ENCODE data around the gene PRKN.

DNA sequence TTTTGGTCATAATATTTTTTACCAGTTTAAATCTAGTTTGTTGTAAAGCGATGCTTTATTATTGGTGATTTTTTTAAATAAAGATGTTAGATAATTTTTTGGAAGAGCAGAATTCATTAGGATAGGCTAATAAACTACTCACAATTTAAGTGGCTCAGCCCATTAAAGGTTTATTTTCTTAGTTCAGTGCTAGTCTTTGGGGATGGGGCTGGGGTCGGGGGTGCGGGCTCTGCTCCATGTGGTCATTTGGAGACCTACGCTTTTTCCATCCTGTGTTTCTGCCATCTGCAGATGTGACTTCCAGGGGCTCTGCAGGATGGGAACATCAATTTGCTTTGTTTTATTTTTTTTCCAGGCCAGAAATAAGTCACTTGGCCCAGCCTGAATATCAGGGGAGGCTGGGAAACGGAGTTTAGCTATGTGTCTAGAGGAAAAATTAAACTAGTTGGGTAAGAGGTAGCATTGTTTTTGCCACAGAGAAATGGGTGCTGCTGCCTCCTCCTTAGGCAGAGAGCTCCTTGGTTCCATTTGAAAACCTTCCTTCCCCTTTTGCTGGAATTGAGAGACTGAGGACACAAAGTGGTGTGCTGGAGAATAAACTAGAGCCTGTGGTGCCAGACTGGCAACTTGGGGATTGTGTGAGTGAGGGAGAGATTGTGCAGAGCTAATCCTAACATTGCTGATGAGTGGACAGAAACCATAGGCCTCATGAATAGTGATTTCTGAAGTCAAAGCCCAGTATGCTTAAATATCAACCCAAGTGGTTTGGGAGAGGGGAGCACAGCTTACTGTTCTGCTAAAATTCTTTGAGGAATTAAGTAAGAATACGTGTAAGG, 68.9 kb downstream of the IGF2R start:
- RRBS: no CpG with 5 or more reads among the region's 6 CpGs

- RRBS: no CpG with 5 or more reads among the region's 11 CpGs
Measured at GRCh38 chr6:160055490-160056282, 65.9 kb upstream of the SLC22A1 start.

- RRBS: no CpG with 5 or more reads among the region's 7 CpGs
Measured at GRCh38 chr6:160085671-160086108, 35.9 kb upstream of the SLC22A1 start.

GRCh38 chr6:160102765-160104036, 18.4 kb upstream of the SLC22A1 start:
- RRBS: no CpG with 5 or more reads among the region's 30 CpGs

DNA sequence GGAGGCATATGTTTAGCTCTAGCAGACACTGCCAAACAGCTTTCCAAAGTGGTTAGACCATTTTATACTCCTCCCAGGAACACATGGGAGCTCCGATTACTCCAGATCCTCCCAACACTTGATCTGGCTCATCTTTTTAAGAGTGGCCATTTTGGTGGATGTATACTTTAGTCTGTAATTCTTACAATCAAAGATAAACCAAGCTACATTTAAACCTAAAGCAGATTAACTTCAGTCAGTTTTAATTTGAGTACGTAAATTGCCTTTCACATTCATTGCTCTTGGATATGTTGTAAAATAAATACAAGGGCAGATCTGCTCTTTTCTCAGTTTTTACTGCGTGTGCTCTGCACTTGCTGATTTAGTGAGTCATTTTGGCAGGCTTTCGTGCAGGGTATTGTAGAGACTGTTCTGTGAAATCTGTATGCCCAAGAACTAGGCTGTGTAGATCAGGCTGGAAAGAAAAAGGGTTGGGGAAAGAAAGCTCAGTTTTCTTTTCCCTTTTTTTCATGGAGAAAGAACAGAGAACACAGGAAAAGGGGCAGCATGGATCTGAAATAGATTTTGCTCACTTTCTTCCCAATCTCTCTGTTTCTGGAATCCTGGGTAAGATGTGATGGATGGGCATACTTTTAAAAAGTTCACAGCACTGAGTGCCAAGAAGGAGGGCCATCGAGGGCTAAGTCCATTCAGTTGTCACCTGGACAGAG, 19.7 kb downstream of the SLC22A1 start:
- RRBS: no CpG with 5 or more reads among the region's 5 CpGs

DNA sequence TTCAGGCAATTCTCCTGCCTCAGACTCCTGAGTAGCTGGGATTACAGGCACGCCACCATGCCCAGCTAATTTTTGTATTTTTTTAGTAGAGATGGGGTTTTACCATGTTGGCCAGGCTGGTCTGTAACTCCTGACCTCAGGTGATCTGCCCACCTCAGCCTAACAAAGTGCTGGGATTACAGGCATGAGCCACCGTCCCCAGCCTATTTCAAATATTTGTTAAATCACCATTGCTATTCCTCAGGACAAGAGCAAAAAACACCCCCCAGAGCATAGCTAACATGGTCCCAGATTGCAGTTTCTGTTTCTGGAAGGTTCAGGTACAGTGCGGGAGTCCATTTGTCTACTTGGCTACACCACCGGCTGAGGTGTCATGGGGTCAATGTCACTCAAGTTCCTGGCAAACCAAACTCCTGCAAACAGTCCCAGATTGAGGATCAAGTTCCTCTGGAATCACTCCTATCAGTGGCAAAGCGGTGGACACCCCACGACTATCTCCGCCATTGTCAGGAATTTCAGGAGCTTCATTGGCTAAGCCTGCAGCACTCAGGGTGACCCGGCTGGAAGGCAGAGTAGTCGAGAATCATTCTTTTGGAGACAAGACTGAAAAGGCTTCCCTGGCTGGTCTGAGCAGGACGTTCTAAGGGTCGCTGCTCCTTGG, 41.7 kb downstream of the SLC22A1 start:
- RRBS: no CpG with 5 or more reads among the region's 11 CpGs

GRCh38 chr6:160301269-160301603, 42.6 kb upstream of the SLC22A2 start:
- RRBS: no CpG with 5 or more reads among the region's 4 CpGs

DNA sequence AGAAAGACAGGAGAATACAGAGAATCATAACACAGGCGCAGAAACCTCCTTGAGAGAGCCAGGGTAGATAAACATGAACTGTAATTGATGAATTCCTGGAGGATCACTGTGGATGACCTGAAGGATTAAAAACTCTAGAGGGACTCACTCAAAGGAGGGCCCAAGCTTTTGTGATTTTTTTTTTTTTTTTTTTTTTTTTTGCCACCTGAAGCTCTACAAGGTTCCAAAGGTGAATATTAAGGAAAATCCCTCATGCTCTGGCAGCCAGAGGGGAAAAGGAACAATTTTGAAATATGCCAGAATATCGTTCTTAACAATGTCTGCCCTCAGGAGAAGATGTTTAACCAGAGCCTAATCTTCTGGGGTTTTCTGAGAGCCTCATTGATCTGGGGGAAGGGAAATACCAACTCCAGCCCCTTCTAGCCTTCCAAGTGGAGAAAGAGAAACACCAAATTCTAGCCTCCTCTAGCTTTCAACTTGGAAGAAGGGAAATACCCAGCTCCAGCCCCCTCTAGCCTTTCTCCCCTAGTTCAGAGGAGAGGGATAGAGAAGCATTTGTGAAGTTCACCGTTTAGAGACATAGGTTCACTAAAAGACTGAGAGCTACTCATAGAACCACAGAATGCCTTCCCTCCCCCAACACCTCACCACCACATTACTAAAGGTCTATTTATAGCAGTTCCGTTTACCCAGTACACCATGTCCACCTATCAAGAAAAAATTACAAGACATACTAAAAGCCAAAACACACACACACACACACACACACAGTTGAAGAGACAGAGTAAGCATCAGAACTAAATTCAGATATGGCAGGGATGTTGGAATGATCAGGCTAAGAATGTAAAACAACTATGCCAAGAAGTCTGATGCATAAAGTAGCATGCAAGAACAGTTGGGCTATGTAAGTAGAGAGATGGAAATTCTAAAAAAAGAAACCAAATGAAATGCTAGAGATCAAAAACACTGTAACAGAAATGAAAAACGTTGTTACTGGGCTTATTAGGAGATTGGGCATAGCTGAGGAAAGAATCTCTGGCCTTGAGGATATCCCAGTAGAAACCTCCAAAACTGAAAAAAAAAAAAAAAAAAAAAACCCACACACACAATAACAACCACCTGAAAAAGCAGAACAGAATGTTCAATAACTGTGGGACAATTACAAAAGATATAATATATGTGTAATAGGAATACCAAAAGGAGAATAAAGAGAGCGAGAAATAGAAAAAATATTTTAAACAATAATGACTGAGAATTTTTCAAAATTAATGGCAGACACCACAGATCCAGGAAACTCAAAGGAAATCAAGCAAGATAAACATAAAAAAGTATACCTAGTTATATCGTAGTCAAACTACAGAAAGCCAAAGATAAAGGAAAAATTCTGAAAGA, 52.2 kb downstream of the SLC22A3 start:
- RRBS: no CpG with 5 or more reads among the region's 7 CpGs

- RRBS: no CpG with 5 or more reads among the region's 2 CpGs
Measured at GRCh38 chr6:160919569-160920273, 71.8 kb upstream of the MAP3K4 start.

GRCh38 chr6:160926690-160927069, 64.9 kb upstream of the MAP3K4 start:
- RRBS: no CpG with 5 or more reads among the region's 9 CpGs

DNA sequence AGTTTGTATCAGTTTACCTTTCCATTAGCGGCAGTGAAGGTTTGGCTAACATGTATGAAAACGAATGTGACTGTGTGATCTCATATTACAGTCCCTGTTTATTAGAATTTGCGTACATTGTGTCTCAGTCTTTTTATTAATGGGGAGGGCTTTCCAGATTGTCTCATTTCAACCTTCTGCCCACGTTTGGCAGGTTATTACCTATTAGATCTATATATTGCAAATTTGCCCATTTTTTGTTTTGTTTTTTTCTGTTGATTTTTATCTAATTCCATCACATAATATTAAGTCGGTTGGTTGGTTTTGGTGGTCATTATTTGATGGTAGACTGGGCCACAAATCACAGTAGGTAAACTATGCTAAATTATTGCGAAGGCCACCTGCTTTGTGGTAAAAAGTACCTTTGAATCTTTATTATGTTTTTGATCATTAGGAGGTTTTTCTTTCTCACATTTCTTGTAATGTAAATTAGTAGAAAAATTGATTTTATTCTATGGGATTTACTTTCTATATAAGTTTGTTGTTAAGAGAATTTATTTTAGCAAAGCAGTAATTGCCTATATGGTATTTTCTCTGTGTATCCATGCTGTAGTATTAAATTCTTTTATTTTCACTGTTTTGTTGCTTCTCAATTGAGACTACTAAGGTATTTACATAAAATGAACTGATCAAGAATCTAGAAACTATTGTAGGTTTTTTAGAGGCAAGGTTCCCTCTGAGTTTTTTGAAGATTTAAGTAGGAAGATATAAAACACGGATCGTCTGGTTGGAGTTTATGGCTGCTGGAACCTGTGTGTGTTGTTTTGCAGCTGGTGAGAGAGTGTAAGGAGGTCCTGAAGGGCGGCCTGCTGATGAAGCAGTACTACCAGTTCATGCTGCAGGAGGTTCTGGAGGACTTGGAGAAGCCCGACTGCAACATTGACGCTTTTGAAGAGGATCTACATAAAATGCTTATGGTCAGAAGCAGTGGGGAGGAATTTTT, 81.4 kb downstream of the MAP3K4 start:
- RRBS: no CpG with 5 or more reads among the region's 11 CpGs

DNA sequence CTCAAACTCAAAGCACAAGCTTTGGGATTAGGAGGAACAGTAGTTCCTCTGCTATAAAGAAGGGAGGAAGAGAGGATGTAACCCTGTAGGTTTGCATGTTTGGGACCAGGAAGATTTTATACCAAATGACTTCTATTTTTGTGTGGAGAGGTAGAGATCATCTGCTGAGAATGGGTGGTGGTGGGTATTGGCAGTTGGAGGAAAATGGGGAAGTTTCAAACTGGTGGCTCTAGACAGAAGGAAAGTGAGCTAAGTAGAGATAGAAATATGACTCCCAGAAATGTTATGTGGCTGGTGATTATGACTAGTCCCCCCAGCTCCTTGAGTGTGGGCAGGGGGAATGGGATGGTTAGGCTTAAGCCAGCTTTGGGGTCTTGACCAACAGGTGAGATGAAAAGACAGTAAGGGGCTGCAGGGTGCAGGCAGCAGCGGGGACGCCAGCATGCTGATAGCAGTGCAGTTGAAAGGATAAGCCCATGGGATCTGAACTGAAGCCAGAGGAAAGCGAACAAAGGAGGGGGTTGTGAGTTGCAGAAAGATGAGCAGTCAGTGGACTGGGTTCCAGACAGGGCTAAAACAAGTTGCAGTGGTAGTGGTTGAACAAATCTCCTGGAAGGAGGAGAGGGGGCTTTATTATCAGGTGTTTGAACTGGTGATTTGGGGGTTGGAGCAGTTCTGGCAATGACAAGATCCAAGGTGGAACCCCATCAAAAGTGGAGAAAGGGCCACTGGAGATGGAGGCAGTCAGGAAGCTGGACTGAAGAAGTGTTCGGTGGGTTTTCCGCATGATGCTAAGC, 86.6 kb downstream of the MAP3K4 start:
- RRBS: no CpG with 5 or more reads among the region's 5 CpGs

GRCh38 chr6:161111309-161111757, 119.8 kb downstream of the MAP3K4 start:
- RRBS: no CpG with 5 or more reads among the region's 5 CpGs

- RRBS: no CpG with 5 or more reads among the region's 4 CpGs
Measured at GRCh38 chr6:161218165-161218474, 55.7 kb downstream of the AGPAT4 start.

DNA sequence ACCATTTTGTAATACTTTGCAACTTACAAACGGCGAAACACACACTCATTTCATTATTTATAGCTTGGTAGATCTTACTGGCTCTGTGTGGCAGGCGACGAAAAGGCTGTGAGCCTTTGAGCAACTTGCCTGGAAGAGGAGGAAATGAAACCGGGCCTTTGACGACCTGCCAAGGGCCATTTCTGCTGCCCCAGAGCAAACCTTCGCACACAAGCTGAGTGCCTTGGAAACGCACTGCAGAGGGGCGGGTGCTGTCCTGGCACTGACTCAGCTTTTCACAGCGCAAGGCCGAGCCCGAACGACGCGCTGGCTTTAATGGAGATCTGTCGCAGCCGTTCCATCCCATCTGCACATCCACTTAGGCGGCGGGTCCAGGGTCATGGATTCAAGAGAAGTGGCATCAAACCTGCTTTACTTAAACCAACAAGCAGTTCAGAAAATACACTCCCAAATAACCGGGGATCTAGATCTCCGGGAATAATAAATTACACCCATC, 101.7 kb upstream of the AGPAT4 start:
- RRBS: no CpG with 5 or more reads among the region's 21 CpGs

GRCh38 chr6:162119222-162119783, 608.3 kb downstream of the PRKN start:
- RRBS: no CpG with 5 or more reads among the region's 6 CpGs

GRCh38 chr6:162186989-162187704, 540.4 kb downstream of the PRKN start:
- RRBS: no CpG with 5 or more reads among the region's 4 CpGs

DNA sequence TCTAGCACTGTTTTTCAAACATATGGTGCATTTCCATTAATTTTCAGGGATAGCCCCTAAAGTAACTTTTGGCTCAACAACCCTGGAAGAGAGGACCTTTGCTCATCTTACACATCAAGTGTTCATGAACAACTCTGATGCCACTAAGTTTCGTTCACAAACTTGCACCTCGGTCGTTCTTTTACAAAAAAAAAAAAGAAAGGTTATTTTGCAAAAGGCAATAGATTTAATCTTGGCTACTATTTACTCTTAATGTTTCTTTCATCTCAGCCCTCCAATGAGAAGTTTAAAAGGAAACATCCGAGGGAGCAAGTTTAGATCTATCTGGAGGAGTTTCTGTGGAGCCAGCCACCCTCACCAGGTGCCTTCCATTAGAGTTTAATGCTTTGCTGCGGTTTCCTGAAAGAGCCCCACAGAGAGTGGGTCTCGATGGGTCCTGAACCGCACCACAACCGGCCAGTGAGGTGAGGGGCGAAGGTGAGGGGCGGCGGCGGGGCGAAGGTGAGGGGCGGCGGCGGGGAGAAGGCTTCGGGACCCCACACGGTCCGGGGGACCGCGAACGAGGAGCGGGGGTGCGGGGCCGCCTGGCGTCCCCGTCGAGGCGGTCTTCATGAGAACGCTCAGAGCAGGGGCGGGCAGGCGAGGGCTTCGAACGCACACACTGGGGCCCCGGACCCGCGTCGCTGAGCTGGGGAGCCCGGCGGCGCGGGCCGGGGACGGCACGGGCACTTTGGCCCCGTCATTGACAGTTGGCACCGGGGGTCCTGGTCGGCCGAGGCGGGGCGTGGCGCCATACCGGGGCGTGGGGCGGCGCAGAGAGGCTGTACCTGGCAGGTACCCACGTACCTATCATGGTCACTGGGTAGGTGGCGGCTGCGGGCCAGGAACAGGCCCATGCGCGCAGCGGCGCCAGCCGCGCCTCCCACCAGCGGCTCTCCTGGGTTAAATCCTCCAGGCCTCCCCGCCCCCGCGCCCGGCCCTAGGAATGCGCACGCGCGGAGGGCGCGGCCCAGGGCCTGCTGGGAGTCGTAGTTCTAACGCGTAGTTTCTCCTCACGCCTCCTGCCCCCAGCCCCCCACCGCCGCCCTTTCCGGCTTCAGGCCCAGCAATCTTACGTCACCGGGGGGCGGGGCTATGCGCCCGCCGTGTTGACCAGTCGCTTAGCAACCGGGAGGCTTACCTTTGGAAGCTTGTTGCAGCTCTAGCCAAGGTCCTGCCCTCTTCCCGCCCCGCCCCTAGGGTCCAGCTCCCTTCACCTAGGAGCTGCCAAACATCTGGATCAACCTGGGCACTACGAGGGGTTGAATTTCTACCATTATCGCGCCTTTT, at the start of gene PRKN:
Gene PRKN (minus strand): TSS at position 951 of the 1,329 bp plus-strand sequence.
- RRBS: 1% methylated on average over 45 of the region's 96 CpGs

GRCh38 chr6:163208794-163209140, 205.8 kb upstream of the QKI start:
- RRBS: no CpG with 5 or more reads among the region's 3 CpGs

DNA sequence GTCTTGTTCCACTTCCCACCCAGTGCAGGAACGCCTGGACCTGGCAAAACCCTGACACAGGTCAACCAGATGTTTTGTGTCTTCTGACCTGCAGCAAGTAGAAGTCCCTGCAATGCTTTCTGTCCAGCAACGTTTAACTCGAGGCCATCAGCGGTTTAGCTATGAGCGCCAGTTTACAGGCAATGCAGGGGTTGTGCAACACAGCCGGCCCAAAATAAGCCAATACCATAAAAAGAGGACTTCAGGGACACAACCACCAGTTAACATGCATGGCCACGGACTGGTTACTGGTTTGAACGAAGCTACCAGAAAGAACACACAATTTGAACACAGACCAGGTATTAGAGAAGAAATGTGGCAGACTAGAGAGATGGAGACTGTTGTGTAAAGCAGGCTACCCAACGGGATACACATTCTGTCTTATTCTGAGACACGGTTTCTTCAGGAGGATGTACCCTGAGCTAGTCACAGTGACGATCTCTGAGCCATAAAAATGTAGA, 80.1 kb upstream of the QKI start:
- RRBS: no CpG with 5 or more reads among the region's 11 CpGs